Measurements from ENCODE around the genes GOLGA8A, ACTC1 and AQR.

- RRBS, result no CpG with 5 or more reads among the region's 10 CpGs
CAGE:
- cytosol, long polyA plus RNA, result no peak
- long polyA plus RNA, result no peak
- nucleus, long polyA plus RNA, result no peak
These were observed 7.3 kb downstream of the LPCAT4 start for GRCh38 chr15:34359418-34360276.

DNA sequence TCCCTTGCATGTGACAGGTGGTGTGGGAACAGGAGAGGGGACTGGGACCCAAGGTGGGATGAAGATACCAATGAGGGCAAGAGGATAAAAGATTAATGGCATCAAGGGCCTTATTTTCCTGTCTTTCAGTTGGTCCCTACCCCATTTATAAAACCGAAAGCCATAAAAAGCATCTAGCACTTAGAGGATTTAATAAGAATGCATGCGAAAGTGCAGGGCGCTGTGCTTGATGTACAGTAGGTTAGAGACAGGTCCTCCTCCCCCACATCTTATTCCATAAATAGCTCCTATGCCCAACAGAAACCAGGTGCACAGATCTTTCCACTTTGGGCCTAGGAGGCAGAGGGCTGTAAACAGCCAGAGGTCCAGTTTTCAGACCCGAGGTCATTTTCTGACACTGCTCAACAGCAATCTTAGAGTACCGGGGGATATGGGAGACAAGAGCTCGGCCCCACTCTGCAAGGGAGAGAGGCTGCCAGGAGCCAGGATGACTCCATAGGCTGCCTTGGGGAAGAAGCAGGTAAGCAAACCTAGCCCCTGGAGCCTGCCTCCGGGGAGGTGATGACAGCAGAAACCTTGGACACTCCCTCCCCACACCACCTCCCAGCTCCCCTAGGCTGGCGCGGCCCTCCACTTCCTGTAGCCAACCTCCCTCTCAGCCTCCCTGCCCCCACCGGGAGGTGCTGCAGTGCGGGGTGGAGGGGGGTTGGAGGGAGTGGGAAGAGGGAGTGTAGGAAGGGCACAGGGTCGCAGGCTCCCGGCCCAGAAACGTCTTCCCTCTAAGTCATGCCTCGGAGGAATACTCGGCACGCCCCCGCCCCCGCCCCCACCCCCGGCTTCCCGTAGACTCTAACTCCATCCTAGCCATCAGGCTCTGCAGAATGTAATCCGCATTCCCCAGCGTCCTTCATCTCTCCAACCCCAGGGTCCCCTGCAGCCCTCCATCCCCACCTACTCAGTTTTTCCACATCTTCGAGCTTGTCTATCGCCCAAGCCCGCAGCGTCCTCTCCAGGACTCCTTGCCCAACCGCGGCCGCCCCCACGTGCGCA, 869 bp downstream of the LPCAT4 start:
- RRBS, result 2% methylated on average over 6 of the region's 32 CpGs
CAGE:
- cytosol, long polyA plus RNA, result no peak
- long polyA plus RNA, result no peak
- nucleus, long polyA plus RNA, result start-site peak on the minus strand centred at position 921 of the sequence, 223 bp wide, 23 reads

- RRBS, result no CpG with 5 or more reads among the region's 57 CpGs
CAGE:
- cytosol, long polyA plus RNA, result start-site peak on the minus strand at chr15:34437776-34437876, 93 reads
- long polyA plus RNA, result no peak
- nucleus, long polyA plus RNA, result start-site peak on the minus strand at chr15:34437765-34437835, 336 reads
These were observed at the start of gene GOLGA8A for GRCh38 chr15:34437606-34438050. GOLGA8A (minus strand) TSS chr15:34437808.

DNA sequence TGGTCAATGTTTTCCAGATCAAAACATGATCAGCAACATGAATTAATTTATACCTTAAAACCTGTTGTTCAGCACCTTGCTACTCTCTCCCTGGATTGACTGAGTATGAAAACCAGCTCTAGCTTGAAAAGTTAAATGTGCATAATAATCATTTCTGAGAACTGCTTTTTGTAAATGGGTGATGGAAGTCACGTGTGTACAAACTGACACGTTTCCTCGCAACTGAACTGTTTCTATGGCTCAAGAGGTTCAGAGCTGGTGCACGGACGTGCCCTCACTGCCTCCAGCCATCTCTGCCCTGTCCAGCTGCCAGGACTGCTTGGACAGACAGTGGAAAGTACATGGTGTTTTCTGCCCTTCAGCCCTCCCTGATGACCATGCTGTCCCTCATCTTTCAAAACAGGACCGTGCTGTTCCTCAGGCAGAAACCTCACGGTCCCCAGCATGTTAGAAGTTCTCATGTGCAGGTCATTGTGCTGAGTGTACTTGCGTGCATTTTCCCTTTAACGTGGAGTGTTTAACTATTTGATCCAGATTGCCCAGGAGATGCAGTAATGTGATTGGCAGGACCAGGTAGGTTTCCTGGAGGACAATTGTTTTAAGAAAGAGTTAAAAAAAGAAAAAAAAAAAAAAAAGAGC, 38.7 kb downstream of the GJD2 start:
- RRBS, result no CpG with 5 or more reads among the region's 9 CpGs
CAGE:
- cytosol, long polyA plus RNA, result no peak
- long polyA plus RNA, result no peak
- nucleus, long polyA plus RNA, result no peak

- RRBS, result 2% methylated on average over 21 of the region's 48 CpGs
CAGE:
- cytosol, long polyA plus RNA, result start-site peak on the minus strand at chr15:34795548-34795553, 260 reads; start-site peak on the minus strand at chr15:34795711-34795754, 99 reads
- long polyA plus RNA, result start-site peak on the minus strand at chr15:34795548-34795633, 260 and 238 reads in 2 replicates; start-site peak on the minus strand at chr15:34795699-34795725, 96 and 82 reads in 2 replicates
- nucleus, long polyA plus RNA, result start-site peak on the minus strand at chr15:34795548-34795553, 140 reads
These were observed at the start of gene ACTC1 for GRCh38 chr15:34795106-34796058. ACTC1 (minus strand) TSS chr15:34795549.

- RRBS, result 0% methylated on average over 7 of the region's 51 CpGs
CAGE:
- cytosol, long polyA plus RNA, result start-site peak on the minus strand at chr15:34969635-34969804, 944 reads
- long polyA plus RNA, result start-site peak on the minus strand at chr15:34969658-34969781, 682 and 1,041 reads in 2 replicates
- nucleus, long polyA plus RNA, result start-site peak on the minus strand at chr15:34969688-34969797, 1,097 reads
These were observed at the start of gene AQR for GRCh38 chr15:34969127-34970220. AQR (minus strand) TSS chr15:34969742.

DNA sequence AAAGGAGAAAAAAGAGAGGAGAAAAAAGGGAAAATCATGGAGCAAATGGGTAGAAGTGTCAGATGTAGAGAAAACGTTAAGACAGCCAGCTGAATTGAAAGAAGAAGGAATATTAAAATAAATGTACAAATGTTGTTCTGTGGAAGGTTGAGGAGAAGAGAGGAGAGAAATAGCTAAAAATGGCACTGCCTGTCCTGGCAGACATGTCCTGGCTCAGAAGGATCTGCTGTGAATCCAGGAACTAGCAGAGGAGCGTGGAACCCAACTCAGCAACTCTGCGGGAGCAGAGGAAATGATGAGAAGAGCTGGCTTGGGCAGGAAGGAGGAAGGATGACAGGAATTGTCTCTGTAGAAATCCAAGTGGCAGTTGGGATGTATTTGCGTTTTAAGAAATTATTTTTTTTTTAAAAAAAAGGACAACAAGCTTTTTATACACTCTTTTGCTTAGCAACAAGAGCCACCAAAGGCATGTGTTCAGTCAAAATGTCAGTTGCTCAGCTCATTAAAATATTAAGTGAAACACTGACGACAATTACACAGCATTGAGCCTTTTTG, 16.2 kb downstream of the NANOGP8 start:
- RRBS, result no CpG with 5 or more reads among the region's 5 CpGs
CAGE:
- cytosol, long polyA plus RNA, result no peak
- long polyA plus RNA, result no peak
- nucleus, long polyA plus RNA, result no peak

DNA sequence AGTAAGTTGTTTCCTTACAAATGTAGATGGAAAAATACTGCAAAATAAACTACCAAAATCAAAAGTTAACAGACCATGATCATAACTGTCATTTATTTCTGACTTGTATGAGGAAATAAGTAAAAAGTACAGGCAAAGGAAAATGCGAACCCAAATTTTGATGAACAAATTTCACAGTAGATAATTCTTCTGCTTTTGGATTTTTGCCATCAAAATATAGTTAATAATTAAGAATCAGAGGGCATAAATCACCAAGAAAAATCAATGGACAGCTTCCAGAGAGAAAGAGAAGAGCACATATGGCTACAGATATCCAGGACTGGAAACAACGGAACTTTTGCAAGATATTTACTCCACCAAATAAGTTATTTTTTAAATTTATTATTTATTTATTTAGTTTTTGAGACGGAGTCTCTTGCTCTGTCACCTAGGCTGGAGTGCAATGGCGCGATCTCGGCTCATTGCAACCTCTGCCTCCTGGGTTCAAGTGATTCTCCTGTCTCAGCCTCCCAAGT, 35.1 kb upstream of the NANOGP8 start:
- RRBS, result no CpG with 5 or more reads among the region's 6 CpGs
CAGE:
- cytosol, long polyA plus RNA, result no peak
- long polyA plus RNA, result no peak
- nucleus, long polyA plus RNA, result no peak

DNA sequence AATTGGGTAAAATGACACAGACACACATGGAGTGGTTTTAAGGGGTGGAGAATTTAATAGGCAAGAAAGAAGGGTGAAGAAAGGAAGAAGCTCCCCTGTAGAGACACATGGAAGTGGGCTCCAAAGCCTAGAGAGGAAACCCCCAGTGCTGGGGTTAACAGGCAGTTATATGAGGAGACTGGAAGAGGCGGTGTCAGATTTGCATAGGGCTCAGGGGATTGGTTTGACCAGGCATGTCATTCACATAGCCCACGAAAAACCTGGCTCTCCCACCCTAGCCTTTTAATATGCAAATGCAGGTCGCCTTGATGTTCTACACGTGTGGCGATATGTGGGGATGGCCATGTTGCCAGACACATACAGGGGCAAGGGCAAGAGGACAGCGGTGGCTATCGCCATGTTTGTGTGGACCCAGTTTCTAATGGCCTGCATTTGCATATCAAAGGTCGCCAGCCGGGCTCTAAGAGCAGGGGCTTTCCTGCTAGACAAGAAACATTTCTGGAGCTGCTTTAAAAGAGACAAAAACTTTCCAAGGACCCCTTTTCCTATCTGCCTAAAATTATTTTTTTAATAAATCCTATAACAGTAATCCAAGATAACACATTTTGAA, 2.0 kb upstream of the DPH6 start:
- RRBS, result no CpG with 5 or more reads among the region's 9 CpGs
CAGE:
- cytosol, long polyA plus RNA, result no peak
- long polyA plus RNA, result no peak
- nucleus, long polyA plus RNA, result no peak

DNA sequence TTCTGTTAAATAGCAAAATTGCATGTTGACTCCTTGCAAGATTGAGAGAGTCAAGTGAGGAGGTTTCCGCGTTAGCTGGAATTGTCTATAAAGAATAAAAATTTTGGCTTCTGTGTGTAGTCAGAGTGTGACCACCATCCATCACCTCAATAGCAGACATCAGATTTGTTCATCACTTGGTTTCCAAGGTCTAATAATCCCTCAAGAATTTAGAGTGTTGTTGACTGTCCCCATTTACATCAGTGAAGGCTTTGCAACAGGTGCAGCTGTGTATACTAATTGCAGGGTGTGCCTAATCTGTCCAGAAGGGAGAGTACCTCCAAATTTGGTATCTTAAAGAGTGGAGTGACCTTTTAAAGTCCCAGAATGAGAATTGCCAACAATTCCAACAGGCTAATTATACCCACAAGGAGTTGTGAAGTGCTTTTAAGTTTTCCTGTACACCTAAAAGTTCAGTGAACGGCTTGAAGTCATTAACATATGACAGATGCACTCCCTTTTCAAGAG, 26.1 kb downstream of the CDIN1 start:
- RRBS, result no CpG with 5 or more reads among the region's 3 CpGs
CAGE:
- cytosol, long polyA plus RNA, result no peak
- long polyA plus RNA, result no peak
- nucleus, long polyA plus RNA, result no peak

GRCh38 chr15:37091825-37092463, 8.4 kb downstream of the MEIS2 start:
- RRBS, result no CpG with 5 or more reads among the region's 4 CpGs
CAGE:
- cytosol, long polyA plus RNA, result no peak
- long polyA plus RNA, result no peak
- nucleus, long polyA plus RNA, result no peak

DNA sequence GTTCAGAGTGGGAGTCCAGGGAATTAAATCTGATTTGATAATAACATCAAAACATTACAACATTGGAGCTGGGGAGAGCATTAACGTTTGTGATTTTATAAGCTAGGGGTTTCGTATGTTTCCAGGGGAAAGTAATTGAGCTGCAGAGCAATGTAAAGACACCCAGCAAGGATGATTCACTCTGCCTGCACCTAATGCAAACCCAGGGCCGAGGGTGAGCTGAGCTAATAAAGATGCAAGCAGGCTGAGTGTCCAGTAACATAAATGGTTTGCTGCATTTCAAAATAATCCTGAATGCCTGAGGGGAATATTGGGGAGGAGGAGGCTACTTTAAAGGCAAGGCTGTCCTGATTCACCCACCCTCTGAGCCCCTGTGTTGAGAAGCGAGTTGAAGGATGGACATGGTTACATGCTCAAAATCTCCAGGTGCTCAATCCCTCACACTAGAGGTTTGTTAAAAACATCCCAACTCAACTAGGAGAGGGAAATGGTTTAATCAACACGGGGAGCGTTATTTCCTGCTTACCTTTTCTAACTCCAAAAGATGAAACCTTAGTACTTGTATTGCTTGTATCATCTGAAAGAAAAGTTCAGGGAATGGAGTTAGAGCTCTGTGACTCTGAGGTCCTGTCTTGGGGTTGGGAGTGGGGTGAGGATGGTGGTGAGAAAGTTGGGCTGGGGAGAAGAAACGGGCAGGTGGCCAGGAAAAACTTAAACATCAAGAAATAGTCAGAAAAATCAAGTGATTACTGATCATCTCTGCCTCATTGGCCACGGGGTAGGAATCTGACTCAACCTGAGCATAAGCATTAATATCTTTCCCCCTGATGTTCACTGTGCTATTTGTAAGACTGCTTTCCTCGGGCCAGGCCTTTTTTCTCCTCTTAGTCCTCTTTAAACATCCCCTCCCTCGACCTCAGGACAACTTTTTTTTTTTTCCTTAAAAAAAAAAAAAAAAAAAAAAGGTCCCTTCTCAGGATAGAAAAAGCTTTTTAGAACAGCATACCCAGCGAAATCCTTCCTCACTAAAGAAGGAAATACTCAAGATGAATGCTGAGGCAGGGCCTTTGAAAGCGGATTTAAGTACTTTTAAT, 6.0 kb downstream of the MEIS2 start:
- RRBS, result no CpG with 5 or more reads among the region's 12 CpGs
CAGE:
- cytosol, long polyA plus RNA, result no peak
- long polyA plus RNA, result no peak
- nucleus, long polyA plus RNA, result no peak

GRCh38 chr15:37102790-37103103, 2.4 kb upstream of the MEIS2 start:
- RRBS, result 0% methylated on average over 4 of the region's 16 CpGs
CAGE:
- cytosol, long polyA plus RNA, result no peak
- long polyA plus RNA, result no peak
- nucleus, long polyA plus RNA, result no peak

GRCh38 chr15:37109210-37109921, 9.0 kb upstream of the MEIS2 start:
- RRBS, result no CpG with 5 or more reads among the region's 18 CpGs
CAGE:
- cytosol, long polyA plus RNA, result no peak
- long polyA plus RNA, result no peak
- nucleus, long polyA plus RNA, result no peak

DNA sequence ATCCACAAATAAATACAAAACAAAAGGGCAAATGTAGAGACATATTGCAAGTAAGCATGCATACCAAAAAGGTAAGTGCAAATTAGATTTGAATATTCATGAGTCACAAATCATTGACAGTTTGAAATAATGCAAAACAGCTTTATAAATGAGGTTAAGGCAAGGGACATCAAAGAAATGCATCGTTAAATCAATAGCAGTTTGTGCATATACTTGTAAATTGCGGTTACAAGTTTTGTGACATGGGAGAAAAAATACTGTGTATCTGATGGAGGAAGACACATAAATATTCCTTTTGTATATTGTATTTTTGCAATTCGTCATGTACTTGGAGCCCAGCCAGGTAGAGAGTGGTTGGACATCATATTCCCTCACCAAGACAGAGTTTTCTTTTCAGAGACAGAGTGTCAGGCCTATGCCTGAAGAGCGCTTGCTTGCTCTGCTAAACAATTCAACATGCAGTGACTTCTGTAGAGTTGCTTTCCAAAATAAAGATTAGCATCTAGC, 24.7 kb upstream of the MEIS2 start:
- RRBS, result no CpG with 5 or more reads among the region's 4 CpGs
CAGE:
- cytosol, long polyA plus RNA, result no peak
- long polyA plus RNA, result no peak
- nucleus, long polyA plus RNA, result no peak

DNA sequence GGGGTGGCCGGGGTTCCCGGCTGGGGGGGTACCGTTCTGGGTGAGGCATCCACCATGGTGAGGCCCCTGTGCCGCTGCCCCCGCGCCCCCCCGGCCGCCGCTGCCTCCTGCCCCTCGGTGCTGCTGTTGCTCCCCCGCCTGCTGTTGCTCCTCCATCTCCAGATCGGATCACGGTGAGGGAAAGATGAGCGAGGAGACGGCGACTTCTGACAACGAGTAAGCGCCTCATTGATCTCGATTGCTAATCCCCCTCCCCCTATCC, 297 bp downstream of the SPRED1 start:
- RRBS, result under 1% methylated on average over 7 of the region's 19 CpGs
CAGE:
- cytosol, long polyA plus RNA, result no peak
- long polyA plus RNA, result no peak
- nucleus, long polyA plus RNA, result no peak

- RRBS, result no CpG with 5 or more reads among the region's 1 CpG
CAGE:
- cytosol, long polyA plus RNA, result no peak
- long polyA plus RNA, result no peak
- nucleus, long polyA plus RNA, result start-site peak on the plus strand at chr15:38262474-38262601, 10 reads
These were observed 9.5 kb downstream of the SPRED1 start for GRCh38 chr15:38261968-38262667.

GRCh38 chr15:38666772-38667386, 102.3 kb upstream of the RASGRP1 start:
- RRBS, result no CpG with 5 or more reads among the region's 3 CpGs
CAGE:
- cytosol, long polyA plus RNA, result no peak
- long polyA plus RNA, result no peak
- nucleus, long polyA plus RNA, result no peak

DNA sequence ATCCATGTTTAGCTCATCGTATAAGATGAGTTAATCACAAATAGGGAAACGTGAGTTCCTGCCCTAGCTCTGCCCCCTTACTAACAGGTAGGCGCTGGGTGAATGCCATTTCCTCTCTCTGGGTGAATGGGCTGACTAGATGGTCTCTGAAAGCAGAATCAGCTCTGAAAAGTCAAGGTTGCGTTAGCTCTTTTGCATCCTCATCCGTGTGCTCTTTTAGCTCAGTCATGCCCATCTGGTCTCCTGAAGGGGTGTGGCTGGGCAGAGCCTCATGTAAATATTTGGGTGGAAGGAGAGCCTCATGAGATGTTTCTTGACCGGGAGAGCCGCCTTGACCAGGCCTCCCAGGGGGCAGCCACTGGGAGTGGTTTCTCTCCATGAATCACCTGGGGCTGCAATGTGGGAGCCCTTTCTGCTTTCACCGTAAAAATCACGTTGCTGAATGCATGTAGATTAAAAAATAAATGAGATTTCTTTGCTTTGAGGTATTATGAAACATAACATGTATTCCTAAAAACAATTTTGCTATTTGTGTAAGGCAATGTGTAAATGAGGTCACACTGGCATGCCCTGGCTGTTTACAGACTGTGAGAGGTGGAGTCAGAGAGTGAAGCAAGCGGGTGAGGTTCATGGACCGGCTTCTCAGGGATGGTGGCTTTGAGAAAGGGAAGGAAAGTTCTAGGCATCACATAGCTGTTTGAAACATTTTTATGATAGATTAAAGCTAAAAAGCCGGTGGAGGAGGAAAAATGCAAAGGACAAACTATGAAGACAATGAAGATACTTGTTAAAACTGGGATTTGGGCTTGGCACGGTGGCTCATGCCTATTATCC, 108.5 kb upstream of the RASGRP1 start:
- RRBS, result 100% methylated on average over 1 of the region's 13 CpGs
CAGE:
- cytosol, long polyA plus RNA, result no peak
- long polyA plus RNA, result no peak
- nucleus, long polyA plus RNA, result no peak

- RRBS, result no CpG with 5 or more reads among the region's 1 CpG
CAGE:
- cytosol, long polyA plus RNA, result no peak
- long polyA plus RNA, result no peak
- nucleus, long polyA plus RNA, result no peak
These were observed 118.9 kb upstream of the RASGRP1 start for GRCh38 chr15:38683527-38683976.